Epithelial cell of prostate (primary cell): ENCODE results near the genes RRM1, OR52B4, UBQLN3, UBQLNL, CNGA4, SMPD1 and HPX.

- RRBS = no CpG with 5 or more reads among the region's 5 CpGs
Measured at GRCh38 chr11:3880565-3881147, 25.2 kb downstream of the STIM1 start.

DNA sequence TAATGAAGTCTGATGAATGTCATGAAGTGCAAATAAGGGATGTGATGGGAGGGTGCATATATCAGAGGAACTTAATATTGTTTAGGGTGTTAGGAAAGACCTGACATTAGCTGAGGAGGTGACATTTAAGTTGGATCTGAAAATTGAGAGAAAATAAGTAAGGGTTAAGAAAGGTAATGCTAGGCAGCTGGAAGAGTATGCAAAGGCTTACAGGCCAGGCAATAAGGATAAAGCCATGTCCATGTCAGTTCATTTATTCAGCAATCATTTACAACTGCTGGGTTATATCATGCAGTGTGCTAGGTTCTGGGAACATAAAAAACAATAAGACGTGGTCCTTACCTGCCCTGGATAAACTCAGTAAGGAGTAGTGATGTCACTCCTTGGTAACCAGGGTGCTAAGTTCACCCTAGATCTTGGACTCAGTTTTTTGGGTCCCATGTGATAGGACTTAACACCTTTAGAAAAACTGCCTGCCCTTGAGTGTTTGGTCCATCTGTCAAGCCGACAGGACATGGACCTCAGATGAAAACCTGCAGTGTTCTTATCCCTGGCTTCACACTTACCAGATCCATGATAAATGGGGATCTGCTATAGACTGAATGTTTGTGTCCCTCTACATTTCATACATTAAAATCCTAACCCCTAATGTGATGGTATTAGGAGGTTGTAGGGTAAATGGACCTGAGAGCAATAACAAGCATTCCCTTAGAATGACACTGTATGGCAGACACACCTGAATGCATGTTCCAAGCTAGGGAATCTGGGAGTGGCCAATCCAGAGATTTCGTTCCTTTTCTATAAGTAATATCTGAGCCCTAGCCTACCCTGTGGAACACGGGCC, 75.8 kb downstream of the STIM1 start:
- RRBS = no CpG with 5 or more reads among the region's 4 CpGs

- RRBS = no CpG with 5 or more reads among the region's 9 CpGs
Measured at GRCh38 chr11:4086311-4086697, 8.3 kb upstream of the RRM1 start.

DNA sequence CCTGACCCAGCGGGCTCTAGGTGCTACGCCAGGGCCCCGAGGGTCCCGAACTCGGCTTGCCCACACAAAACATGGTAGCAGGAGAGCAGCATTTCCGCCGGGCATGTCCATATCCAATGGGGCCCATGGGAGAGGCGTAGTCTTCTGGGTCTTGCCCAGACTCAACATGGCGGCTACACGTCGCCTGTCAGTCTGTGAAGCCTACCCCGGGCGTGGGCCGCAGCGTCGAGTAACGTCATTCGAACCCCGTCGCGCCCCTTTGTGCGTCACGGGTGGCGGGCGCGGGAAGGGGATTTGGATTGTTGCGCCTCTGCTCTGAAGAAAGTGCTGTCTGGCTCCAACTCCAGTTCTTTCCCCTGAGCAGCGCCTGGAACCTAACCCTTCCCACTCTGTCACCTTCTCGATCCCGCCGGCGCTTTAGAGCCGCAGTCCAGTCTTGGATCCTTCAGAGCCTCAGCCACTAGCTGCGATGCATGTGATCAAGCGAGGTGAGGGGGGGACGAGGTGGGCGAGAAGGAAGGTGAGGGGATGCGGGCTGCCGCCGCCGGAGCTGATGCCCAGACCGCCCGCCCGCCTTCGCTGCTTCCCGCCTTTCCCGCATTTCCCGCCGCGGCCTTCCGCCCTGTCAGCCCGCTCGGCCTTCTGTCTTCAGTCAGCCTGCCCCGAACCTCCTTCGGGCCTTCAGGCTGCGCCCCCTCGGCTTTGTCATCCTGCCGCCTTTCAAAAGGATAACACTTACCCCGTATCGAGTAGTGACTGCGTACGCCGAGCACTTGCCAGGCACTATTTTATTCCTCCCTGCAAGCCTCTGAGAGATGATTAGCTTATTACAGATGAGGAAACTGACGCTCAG, at the start of gene RRM1:
Gene RRM1 (plus strand): TSS at position 256 of the 853 bp plus-strand sequence.
- RRBS = 0% methylated on average over 4 of the region's 64 CpGs

DNA sequence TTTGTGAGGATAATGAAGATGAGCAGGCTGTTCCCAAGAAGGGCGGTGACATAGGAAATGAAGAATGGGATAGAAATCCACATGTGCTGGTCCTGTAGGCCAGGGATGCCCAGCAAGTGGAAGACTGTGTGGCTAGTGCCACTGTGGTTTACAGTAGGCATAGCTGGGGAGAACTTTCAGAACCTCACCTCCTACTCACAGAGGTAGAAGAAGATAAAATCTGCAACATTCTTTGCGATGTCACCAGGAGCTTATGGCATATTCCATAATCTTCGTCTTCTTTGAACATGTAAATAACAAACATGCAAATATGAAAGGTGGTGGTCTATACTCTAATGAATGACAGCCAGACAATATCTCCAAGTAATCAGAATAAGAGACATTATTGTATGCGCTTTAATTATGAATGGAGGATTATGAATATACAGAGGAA, at the start of gene OR52B4:
Gene OR52B4 (minus strand): TSS at position 252 of the 433 bp plus-strand sequence.
- RRBS = no CpG with 5 or more reads among the region's 4 CpGs

GRCh38 chr11:4389773-4390466, 3.6 kb downstream of the TRIM21 start:
- RRBS = no CpG with 5 or more reads among the region's 15 CpGs

GRCh38 chr11:4610203-4610572, 2.2 kb upstream of the TRIM68 start:
- RRBS = no CpG with 5 or more reads among the region's 3 CpGs

GRCh38 chr11:5288006-5288638, 13.6 kb downstream of the OR51B4 start:
- RRBS = no CpG with 5 or more reads among the region's 6 CpGs

DNA sequence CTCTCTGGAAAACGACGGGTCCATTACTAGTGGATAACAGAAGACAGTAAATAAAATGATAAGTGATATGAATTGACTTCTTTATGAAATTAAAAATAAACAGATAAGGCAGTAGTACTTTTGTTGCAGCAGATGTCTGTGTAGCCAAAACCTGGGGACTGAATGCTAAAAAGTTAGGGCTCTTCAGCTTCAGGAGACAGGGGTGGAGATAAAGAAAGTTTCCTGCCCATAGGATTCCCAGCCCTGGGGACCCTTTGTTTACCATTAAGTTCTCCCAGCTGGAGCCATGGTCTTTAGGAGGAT, 169 bp upstream of the OR51M1 start:
- RRBS = no CpG with 5 or more reads among the region's 2 CpGs

DNA sequence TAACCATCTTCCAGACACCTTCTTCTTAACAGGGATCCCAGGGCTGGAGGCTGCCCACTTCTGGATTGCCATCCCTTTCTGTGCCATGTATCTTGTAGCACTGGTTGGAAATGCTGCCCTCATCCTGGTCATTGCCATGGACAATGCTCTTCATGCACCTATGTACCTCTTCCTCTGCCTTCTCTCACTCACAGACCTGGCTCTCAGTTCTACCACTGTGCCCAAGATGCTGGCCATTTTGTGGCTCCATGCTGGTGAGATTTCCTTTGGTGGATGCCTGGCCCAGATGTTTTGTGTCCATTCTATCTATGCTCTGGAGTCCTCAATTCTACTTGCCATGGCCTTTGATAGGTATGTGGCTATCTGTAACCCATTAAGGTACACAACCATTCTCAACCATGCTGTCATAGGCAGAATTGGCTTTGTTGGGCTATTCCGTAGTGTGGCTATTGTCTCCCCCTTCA, 277 bp downstream of the OR52D1 start:
- RRBS = no CpG with 5 or more reads among the region's 1 CpG

DNA sequence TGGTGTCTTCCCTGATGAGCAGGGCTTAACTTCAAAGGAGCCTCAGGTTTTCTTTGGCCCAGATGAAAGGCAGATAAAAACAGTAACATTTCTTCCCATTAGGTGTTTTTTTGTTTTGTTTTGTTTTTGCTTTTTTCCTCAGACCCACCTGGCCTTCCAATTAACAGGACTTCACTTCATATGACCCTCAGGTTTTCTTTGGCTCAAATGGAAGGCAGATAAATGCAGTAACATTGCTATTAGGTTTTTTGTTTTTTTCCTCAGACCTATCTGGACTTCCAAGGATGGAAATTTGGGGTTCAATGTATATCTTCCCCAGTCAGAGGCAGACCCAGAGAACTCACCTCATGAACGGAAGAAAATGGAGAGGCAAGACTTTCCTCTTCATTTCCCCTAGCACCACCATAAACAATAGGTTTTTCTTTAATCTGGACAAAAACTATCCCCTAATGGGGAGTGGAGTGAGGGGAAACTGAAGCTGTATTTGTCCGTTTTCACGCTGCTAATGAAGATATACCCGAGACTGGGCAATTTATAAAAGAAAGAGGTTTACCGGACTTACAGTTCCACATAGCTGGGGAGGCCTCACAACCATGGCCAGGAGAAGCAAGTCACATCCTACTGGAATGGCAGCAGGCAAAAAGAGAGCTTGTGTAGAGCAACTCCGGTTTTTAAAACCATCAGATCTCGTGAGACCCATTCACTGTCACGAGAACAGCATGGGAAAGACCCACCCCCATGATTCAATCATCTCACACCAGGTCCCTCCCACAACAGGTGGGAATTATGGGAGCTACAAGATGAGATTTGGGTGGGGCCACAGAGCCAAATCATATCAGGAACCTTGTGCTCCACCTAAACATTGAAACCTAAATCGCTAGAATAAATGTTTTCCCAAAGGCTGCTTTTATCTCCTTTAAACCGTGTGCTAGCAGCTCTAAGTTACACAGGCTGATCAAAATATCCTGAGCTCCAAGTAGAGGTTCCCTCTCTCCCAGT, 4.5 kb downstream of the UBQLN3 start:
- RRBS = 50% methylated on average over 1 of the region's 10 CpGs

DNA sequence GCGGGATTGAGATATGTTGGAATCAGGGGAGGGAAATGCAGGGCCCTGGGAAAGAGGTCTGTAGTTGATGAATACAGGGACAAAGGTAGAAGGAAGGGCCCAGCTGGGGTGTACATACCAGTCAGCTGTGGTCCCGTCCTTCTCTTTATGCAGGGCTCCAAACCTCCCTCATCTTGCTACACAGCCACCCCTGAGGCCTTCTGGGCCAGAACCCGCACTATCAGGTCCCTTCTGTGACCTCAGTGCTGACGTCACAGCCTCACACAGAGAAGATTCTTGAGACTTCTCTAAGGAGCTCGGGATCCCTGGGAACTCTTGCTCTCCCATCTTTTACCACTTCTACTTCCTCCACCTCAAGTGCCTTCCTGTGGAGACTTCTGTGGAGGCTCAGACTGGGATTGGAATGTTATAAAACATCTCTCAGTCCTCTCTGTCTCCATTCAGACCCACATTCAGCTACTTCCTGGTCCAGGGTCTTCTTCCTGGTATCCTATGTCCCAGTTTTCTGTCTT, at the start of gene UBQLN3:
Gene UBQLN3 (minus strand): TSS at position 202 of the 512 bp plus-strand sequence.
- RRBS = no CpG with 5 or more reads among the region's 5 CpGs

GRCh38 chr11:5516448-5516876, at the start of gene UBQLNL:
TSS of gene UBQLNL (minus strand) at chr11:5516699.
- RRBS = no CpG with 5 or more reads among the region's 1 CpG

DNA sequence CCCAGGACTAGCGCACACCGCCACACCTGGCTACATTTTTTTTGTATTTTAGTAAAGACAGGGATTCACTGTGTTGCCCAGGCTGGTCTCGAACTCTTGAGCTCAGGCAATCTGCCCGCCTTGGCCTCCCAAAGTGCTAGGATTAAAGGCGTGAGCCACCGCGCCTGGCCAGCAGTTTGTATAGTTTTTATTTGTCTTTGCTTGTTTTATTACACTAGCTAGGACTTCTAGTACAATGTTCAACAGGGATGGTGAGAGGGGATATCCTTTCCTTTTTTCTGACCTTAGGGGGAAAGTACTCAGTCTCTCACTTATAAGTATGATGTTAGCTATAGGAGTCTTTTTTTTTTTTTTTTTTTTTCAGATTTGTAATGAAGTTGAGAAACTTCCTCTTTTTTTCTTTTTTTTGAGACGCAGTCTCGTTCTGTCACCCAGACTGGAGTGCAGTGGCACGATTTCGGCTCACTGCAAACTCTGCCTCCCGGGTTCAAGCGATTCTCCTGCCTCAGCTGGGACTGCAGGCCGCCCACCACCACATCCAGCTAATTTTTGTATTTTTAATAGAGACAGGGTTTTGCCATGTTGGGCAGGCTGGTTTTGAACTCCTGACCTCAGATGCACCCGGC, 10.8 kb downstream of the TRIM22 start:
- RRBS = no CpG with 5 or more reads among the region's 15 CpGs

- RRBS = no CpG with 5 or more reads among the region's 6 CpGs
Measured at GRCh38 chr11:6219284-6220085, 14.1 kb downstream of the C11orf42 start.

- RRBS = no CpG with 5 or more reads among the region's 2 CpGs
Measured at GRCh38 chr11:6229203-6229775, 5.1 kb downstream of the FHIP1B start.

- RRBS = no CpG with 5 or more reads among the region's 1 CpG
Measured at GRCh38 chr11:6238750-6239290, at the start of gene CNGA4. TSS of gene CNGA4 (plus strand) at chr11:6239089.

- RRBS = no CpG with 5 or more reads among the region's 9 CpGs
Measured at GRCh38 chr11:6295917-6296575, 24.3 kb downstream of the CAVIN3 start.

DNA sequence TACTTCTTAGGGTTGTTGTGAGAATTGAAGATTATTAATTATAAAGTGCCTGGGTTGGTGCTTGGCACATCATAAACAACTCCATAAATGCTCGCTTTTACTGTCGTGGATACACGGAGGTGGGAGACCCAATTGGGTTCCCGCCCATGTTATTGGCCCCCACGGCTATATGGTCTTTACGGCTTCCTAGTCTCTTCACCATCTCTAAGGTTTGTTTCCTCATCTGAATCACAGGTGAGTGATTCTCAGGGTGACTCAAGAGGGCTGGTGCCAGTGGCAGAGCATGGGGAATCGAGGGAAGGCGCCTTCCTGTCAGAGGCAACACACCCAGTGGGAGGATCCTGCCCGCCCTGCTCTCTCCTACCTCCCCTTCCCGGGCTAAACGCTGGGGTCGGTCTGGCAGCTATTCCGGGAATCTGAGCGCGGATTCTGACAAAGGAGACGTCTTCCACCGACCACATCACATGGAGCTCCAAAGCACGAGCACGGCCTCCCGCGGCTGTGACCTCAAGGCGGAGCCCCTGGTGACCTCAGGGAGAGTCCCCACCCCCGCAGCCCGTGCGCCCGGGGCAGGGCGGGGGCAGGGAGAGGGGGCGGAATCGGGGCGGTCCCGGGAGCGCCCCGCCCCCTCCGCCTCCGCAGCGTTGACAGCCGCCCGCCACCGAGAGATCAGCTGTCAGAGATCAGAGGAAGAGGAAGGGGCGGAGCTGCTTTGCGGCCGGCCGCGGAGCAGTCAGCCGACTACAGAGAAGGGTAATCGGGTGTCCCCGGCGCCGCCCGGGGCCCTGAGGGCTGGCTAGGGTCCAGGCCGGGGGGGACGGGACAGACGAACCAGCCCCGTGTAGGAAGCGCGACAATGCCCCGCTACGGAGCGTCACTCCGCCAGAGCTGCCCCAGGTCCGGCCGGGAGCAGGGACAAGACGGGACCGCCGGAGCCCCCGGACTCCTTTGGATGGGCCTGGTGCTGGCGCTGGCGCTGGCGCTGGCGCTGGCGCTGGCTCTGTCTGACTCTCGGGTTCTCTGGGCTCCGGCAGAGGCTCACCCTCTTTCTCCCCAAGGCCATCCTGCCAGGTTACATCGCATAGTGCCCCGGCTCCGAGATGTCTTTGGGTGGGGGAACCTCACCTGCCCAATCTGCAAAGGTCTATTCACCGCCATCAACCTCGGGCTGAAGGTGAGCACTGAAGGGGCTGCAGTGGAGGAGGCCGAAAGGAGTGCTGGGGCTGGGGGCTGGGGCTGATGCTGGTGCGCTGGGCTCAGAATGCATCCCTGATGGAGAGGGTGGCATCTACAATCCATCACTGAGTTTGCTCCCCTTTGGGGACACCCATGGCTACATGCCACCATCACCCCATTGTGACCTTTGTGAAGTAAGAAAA, at the start of gene SMPD1:
Gene SMPD1 (plus strand): TSS at position 732 of the 1,379 bp plus-strand sequence.
- RRBS = 2% methylated on average over 18 of the region's 80 CpGs

DNA sequence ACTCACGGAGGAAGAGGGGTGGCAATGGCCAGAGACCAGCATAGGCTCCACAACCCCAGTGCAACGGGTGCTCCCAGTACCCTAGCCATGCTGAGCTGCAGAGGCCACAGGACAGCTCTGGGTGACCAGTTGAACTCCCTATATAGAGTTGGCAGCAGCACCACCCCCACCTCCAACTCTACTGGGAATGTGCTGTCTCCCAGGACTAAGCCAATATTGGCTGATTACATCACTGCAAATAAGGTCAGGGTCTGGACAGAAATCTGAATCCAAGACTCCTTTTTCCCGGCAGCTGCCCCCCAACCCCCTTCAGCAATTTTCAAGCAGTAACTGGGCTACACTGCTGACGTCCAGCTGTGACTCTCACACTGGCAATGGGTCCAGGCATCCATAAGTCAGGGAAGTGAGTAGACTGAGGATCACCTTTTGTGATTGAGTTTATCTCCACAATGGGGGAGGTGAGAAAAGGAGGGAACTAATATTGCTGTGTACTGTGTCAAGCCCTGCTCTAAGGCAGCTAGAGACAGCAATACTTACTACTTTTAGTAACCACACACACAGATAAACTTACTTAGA, at the start of gene HPX:
Gene HPX (minus strand): TSS at position 113 of the 576 bp plus-strand sequence.
- RRBS = no CpG with 5 or more reads among the region's 4 CpGs